Metanephros (tissue), 2 donors: ENCODE measurements around a stretch of chr5.

DNA sequence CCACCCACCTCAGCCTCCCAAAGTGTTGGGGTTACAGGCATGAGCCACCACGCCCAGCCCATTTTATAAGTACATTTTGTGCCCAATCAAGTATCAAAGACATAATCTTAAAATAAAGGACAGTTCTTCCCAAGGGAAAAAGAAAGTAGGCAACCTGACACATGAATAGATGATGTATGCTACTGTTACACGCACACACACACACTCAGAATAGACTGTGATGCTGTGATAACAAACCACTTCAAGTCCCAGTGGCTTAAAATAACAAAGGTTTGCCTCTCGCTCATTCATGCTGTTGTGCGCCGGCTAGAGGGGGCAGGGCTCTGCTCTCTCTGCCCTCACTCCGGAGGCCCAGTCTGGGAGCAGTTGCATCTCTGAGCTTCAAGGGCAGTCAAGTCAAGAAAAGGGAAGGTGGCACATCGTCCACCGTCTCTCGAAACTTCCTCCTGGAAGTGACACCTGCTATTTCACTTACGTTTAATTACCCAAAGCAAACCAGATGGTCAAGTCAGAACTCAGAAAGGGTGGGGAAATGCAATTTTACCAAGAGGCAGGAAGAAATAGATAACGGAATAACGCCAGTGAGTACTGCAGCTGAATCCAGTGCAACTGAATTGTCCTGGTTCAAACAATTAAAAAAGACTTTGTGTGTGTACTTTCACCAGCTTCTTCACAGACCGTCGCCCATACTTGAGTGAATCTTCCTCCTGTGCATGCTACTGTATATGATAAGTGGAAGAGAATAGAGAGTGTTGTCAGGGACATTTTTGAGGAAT lies 43.3 kb downstream of the ANKRD33B start:
- RAMPAGE, long total RNA, result no peak

- RAMPAGE, long total RNA, result no peak
Observed at GRCh38 chr5:10627147-10628316, 63.7 kb downstream of the ANKRD33B start.

DNA sequence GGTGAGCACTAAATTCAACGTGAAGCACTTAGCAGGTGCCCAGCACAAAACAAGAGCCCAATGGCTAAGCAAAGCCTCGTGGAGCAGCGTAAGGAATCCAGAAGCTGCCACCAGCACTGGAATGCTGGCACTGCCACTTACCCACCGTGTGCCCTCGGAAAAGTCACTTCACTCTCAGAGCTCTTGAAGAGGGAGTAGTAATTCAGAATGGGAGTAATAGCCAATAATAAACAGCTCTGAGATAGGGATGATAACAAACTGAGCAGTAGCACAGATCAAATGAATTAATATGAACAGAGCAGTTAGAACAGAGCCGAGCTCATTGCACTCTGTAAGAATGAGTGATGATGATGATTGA lies 16.3 kb downstream of the DAP start:
- RAMPAGE, long total RNA, result no peak

DNA sequence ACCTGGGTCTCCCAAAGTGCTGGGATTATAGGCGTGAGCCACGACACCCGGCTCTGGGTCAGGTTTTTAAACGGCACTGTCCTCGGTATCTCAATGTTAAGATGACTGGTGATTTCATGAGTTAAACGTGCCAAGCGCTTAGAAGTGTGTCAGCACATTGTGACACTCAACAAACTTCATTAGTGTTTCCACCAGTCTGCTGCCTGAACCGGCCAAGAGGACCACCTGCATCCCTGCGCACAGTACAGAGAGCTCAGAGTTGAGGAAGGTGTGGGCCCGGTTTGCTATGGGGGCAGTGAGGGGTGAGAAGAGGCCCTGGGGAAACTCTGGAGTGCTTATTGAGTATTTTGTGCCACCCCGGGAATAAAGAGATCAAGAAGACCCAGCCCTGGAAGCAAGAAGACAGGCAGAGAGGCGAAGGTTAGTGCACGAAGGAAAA lies 3.5 kb downstream of the DAP start:
- RAMPAGE, long total RNA, result no peak

DNA sequence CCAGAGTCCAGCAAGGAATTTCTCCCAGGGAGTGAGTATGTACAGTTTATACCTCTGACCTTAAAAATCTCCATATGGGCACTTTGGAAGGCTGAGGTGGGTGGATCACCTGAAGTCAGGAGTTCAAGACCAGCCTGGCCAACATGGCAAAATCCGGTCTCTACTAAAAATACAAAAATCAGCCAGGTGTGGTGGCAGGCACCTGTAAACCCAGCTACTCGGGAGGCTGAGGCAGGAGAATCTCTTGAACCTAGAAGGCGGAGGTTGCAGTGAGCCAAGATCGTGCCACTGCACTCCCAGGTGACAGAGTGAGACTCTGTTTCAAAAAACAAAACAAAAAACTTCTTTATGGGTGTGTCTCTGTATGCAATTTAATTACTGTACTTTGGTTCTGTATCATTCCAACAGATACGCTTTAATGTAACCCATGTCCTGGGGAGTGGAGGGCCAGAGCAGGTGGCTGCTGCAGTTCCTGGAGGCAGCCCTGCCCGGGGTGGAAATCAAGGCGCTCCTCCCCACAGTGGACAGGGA lies 2.1 kb downstream of the DAP start:
- RAMPAGE, long total RNA, result no peak

DNA sequence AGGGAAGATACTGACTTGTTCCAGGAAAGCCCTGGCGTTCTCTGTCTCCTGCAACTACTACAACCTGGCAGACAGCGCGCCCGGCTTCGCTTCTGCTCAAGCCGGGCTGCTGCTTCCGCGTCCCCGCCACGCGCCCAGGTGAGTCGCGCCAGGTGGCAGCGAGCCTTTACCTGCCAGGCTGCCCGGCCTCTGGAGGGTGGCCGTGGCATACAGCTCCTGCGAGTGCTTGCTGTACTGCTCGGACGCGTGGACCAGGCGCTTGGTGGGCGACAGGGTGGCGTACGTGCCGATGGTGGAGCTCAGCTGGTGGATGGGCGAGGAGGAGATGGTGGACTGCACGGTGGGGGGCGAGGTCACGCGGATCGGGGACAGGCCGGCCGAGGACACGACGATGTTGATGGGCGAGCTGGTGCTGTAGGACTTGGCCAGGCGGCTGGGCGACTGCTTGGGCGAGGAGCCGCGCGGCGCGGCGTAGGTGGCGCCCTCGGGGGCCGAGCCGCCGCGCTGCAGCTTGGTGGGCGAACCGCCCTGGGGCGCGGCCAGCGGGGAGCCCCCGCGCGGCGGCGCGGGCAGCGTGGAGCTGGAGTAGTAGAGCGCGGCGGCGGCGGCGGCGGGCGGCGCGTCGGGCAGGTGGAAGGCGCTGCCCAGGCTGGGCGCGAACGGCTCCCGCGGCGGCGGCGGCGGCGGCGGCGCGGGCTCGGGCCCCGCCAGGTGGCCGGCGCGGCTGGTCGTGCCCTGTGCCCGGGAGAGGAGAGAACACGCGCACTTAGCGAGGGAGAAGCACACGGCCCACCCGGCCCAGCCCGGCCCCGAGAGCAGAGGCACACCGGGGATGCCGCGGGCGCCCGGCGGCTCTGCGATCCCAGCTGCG lies 519.5 kb downstream of the CTNND2 start:
- RAMPAGE, long total RNA, result no peak

GRCh38 chr5:12573717-12574299 lies 669.6 kb upstream of the CTNND2 start:
- RAMPAGE, long total RNA, result no peak

DNA sequence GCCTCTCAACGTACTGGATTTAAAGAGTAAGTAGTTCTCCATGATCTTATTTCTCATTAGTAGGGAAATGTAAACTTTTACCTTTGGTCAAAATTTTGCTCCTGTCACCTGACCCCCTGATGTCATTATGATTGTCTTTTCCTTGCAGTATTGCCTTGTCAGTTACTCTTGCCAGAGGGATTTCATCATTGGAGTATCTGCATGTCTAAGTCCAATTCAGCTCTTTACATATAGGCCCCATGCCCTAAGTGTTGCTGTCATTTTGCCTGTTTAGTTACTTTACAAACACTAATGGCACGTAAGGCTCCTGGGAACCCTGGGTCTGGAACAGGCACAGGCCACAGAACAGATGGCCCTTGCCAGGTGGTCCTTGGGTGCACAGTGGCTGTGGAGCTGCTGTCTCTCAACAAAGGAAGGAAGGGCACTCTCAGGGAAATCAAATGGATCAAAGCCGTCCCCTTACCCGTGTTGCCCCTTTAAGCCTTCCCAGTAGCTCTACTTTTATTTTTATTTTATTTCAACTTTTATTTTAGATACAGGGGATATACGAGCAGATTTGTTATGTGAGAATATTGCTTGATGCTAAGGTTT lies 21.6 kb downstream of the TRIO start:
- RAMPAGE, long total RNA, result no peak

DNA sequence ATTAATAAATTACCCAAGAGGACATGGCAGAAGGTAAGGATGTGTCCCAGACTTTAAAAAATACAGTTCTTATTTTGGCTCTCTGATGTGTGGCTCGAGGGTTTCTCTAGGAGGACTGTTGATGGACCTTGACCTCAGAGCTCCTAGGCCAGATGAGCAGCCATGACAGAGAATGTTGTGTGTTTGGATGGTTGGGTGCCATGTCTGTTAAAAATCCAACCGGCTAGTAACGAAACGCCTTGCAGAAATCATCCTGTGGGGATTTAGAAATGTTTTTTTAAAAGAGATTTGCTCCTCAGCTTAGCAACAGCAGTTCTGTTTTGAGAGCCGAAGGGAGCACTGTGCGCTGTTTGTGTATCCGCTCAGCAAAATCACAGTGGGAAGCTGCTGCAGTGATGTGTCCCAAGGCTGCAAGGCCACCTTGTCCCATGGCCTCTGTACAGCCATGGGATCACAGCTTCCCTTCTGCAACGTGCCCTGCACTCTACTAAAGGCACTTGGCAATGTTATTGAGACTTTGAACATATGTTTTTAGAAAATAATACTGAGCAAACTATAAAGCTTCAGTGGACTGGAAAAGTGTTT lies 40.9 kb downstream of the TRIO start:
- RAMPAGE, long total RNA, result no peak

DNA sequence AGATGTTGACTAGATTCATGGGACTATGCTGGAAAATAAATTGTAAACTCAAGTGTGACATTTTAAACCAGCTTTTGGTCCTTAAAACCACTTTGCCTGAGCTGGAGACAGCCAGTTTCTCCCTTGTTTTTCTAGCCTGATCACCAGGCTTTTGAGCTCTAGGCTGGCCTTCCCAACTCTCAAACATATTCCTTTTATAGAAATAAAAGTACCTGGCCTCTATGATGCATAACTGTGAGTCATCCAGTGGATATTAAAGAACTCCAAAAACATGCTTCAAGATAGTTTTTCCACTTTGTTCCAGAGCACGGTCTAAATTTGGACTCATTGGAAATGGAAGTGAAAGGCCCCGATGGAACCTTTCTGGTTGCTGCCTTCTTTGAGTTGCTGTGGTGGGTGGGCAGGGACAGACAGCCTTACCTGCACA lies 43.0 kb downstream of the TRIO start:
- RAMPAGE, long total RNA, result no peak

- RAMPAGE, long total RNA, result no peak
Observed at GRCh38 chr5:14336255-14337040, 193.3 kb downstream of the TRIO start.

DNA sequence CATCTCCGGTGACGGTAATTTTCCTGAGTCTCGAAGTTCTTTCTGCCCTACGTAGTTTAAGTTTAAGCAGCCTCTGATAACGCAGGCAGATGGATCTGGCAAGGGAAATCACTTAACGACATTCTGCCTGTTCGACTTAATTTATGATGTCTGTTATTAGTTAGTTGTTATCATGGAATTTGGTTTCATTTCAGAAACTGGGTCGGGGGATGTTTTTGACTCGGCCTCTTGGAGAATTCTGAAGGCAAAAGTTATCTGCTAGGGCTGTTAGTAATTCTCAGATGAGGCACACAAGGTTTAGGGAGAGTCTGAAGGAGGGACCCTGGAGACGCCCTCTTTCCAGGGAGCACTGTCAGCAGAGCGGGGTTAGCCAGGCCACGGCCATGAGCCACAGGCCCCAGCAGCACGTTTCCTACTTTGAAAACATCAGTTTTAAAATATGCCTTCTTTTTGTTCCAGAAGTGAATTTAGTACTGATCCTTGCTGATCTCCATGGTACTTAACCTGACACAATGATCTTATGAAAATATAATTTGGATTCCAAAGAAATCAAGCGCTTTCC lies 171.0 kb upstream of the OTULINL start:
- RAMPAGE, long total RNA, result no peak

- RAMPAGE, long total RNA, result no peak
Observed at GRCh38 chr5:14503876-14504699, 77.5 kb upstream of the OTULINL start.

- RAMPAGE, long total RNA, result no peak
Observed at GRCh38 chr5:14684697-14685264, 20.3 kb downstream of the OTULIN start.

GRCh38 chr5:15499509-15499847 lies 502 bp upstream of the FBXL7 start:
- RAMPAGE, long total RNA, result no peak

DNA sequence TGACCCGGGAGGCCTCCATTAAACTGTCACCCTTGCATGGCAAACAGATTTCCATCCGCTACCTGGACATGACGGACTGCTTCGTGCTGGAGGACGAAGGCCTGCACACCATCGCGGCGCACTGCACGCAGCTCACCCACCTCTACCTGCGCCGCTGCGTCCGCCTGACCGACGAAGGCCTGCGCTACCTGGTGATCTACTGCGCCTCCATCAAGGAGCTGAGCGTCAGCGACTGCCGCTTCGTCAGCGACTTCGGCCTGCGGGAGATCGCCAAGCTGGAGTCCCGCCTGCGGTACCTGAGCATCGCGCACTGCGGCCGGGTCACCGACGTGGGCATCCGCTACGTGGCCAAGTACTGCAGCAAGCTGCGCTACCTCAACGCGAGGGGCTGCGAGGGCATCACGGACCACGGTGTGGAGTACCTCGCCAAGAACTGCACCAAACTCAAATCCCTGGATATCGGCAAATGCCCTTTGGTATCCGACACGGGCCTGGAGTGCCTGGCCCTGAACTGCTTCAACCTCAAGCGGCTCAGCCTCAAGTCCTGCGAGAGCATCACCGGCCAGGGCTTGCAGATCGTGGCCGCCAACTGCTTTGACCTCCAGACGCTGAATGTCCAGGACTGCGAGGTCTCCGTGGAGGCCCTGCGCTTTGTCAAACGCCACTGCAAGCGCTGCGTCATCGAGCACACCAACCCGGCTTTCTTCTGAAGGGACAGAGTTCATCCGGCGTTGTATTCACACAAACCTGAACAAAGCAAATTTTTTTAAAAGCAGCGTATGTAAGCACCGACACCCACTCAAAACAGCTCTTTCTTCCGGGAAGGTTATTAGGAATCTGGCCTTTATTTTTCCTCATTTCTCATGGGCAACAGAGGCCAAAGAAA lies 242.9 kb downstream of the MARCHF11 start:
- RAMPAGE, long total RNA, result no peak

GRCh38 chr5:16131547-16131953 lies 48.0 kb downstream of the MARCHF11 start:
- RAMPAGE, long total RNA, result no peak

GRCh38 chr5:16494371-16494714 lies 28.7 kb upstream of the ZNF622 start:
- RAMPAGE, long total RNA, result no peak

- RAMPAGE, long total RNA, result no peak
Observed at GRCh38 chr5:16542041-16542931, 74.5 kb downstream of the RETREG1 start.

DNA sequence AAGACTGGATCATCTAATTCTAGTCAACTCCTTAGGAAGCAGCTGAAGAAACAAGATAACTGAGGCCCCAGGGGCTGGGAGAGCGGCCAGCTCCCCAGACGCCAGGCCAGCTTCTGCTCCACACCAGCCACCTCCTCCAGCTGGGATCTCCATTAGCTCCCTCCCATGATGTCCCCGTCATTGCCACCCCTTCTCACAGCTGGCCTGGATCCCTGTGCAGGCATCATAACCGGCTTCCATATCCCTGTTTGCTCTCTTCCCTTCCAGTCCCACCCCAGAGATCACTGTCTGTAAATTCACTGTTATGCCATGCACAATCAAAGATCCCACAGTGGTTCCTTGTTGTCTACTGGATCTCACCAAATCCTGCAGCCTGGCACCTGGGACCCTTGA lies 50.4 kb upstream of the RETREG1 start:
- RAMPAGE, long total RNA, result no peak